ENCODE measurements around the genes SERP1 and GPR171.

DNA sequence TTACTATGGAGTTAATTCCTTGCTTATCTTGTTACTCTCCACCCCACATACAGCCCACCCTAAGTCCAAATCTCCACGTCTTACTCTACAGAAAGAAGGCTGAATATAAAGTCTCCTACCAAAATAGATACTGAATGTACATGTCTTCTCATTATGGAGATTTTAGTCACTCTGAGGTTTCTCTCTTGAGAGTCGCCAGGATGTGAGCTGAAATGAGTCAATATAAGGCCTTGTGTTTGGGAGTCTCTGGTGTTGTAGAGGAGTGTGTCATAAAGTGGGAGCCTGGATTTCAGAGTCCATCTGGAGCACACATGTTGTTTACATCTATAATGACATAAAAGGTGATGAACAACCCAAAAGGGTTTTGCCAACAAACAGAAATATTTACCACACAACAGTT, 45.2 kb upstream of the WWTR1 start:
- PRO-cap, result no peak

DNA sequence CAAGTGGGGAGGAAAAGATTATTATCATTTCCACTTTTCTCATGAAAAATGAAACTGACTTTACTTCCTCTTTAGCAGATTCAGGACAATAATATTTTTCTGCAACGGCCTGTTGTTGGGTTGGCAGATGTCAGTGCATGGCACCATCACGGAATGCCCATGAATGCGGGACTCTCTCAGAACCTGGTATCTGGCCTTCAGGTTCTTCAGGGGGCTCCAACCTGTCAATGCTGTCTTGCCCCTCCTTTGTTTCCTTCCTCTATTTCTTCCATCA, 11.1 kb downstream of the ANKUB1 start:
- PRO-cap, result no peak

DNA sequence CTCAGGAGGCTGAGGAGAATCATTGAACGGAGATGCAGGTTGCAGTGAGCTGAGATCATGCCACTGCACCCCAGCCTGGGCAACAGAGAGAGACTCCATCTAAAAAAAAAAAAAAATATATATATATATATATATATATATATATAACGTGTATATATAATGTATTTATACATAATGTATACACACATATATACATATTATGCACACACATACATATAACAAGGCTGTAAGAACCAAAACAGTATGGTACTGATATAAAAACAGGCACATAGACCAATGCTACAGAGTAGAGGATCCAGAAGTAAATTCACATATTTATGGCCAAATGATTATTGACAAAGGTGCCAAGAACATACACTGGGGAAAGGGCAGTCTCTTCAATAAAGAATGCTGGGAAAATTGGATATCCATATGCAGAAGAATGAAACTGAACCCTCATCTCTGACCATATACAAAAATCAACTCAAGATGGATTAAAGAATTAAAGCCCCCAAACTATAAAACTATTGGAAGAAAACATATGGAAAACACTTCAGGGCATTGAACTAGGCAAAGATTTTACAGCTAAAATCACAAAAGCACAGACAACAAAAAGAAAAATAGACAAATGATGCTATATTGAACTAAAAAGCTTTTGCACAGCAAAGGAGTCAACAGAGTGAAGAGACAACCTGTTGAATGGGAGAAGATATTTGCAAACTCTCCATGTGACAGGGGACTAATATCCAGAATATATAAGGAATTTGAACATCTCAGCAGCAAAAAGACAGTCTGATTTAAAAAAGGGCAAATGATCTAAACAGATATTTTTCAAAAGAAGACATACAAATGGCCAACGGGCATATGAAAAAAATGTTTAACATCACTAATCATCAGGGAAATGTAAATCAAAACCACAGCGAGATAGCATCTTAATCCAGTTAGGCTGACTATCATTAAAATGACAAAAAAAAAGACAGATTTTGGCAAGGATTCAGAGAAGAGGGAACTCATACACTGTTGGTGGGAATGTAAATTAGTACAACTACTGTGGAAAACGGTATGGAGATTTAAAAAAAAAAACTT, 47.5 kb downstream of the RNF13 start:
- PRO-cap, result no peak

DNA sequence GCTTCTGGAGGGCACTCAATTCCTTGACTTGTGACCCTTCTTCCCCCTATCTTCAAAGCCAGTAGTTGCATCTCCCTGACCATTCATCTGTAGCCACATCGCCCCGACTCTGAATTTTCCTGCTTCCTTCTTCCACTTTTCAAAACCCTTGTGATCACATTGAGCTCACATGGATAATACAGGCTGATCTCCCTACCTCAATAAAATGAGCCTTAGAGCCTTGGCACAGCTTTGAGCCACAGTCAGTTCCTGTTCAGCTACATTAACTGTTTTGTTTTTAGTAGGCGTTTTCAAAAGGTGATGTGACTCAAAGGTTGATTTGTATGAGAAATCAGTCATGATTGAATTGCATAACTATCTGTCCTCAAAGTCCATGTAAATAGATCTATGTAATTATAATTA, 12.4 kb downstream of the PFN2 start:
- PRO-cap, result no peak

GRCh38 chr3:150330933-150331389, 77.1 kb upstream of the TSC22D2 start:
- PRO-cap, result no peak

DNA sequence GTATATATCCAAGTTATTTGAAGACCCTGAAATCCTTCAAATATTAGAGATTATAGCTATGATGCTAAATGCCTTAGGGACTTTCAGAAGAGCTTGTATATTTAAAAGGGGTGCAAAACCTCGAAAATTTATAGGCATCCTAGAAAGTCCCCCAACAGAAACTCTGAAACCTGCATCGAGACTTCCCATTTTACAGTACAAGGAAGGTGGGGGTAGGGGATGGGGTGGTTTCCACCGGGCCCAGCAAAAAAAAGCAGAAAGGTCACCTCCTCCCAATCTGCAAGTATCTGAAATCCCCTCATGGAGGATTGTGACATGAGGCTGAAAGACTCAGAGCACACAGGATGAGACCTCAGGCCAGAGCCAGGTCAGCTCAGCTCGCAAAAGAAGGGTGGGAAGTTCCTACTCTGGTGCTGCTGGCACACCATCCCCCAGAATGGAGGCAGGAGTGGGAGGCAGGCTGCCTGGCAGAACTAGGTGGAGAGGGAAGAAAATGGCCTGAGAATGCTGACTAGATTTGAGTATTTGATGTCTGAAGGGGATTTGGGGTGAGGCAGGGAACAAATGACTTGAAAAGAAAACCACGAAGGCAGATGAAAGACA, 22.7 kb upstream of the TSC22D2 start:
- PRO-cap, result no peak

- PRO-cap, result no peak
Measured at GRCh38 chr3:150538276-150538598, 8.1 kb downstream of the SERP1 start.

- PRO-cap, result unidirectional peak, plus-strand start at chr3:150546050; unidirectional peak, minus-strand start at chr3:150546340; bidirectional peak, plus-strand start at chr3:150546787, minus-strand start at chr3:150546496
Measured at GRCh38 chr3:150545935-150546576, at the start of gene SERP1. TSS of gene SERP1 (minus strand) at chr3:150546496.

DNA sequence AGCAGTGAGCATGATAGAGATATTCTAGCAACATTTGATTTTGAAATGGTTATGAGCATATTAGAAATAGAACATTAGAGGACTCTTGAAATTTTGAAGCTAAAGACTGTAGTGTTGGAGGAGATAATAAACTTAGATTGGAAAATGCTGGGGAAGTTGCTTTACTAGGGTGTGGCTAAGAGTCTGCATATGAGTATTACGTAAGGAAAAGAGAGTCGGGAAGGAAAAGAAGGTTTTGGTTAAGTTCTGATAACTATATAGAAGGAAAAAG, 711 bp downstream of the EIF2A start:
- PRO-cap, result unidirectional peak, minus-strand start at position 128 of the sequence

DNA sequence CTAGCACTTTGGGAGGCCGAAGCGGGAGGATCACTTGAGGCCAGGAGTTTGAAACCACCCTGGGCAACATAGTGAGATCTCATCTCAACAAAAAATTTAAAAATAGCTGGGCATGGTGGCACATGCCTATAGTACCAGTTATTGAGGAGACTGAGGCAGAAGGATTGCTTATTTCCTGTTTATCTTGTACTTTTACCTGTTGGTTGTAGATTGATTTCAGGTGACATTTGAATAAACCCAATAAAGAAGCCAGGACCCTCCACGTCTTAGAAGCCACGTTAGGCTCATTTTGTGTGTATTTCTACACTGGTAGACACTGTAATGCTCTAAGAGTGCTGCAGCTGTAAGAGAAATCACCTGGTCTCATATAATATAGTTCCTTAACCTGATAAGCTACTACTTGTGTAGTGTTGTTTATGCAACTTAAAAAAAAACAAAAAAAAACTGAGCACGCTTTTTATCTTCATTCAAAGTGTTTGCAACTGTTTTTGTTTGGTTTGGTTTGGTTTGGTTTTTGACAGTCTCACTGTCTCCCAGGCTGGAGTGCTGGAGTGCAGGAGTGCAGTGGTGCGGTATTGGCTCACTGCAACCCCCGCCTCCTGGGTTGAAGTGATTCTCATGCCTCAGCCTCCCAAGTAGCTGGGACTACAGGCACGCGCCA, 14.4 kb downstream of the SELENOT start:
- PRO-cap, result no peak

- PRO-cap, result unidirectional peak, plus-strand start at chr3:150725149
Measured at GRCh38 chr3:150724862-150725469, 21.2 kb upstream of the ERICH6 start.

GRCh38 chr3:150763709-150764407, 889 bp upstream of the SIAH2 start:
- PRO-cap, result bidirectional peak, plus-strand start at chr3:150764076, minus-strand start at chr3:150764022; unidirectional peak, minus-strand start at chr3:150764252

DNA sequence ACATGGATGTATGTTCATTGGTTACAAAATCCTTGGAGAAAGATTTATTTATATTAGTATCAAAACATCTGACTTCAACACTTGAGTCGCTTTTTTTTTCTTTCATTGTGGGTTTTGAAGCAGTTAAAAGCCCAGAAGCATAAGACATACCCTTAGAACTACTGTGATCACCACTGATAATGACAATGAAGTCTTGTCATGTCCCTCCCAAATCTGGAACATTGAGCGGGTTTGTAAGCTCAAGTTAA, 3.1 kb downstream of the GPR171 start:
- PRO-cap, result no peak

DNA sequence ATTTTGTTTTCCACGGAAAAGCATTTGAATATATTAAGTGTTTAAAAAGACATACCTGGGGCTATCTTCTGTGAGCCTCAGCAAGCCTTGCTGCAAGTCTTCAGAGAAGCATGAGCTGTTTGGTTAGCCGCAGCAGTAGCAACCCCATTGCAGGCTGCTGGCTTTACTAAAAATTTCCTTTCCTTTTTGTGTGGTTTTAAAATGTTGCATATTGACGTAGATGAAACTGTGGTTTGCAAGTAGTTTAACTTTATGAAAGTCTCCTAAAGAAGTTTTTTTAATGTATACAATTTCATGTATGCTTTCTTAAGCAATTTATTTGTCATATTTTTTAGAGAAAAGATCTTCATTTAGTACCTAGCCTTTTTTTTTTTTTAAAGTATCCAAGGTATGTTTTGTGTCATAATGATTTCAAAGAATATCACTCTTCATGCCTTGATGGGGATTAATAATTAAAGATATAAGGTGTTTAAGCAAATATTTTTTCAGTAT, at the start of gene GPR171:
Gene GPR171 (minus strand): TSS at position 168 of the 492 bp plus-strand sequence.
- PRO-cap, result unidirectional peak, minus-strand start at position 137 of the sequence

GRCh38 chr3:151265074-151265273, 13.4 kb downstream of the P2RY14 start:
- PRO-cap, result no peak

- PRO-cap, result no peak
Measured at GRCh38 chr3:151281631-151281771, 3.2 kb upstream of the P2RY14 start.

GRCh38 chr3:151300737-151300977, 16.0 kb downstream of the GPR87 start:
- PRO-cap, result no peak

GRCh38 chr3:151531235-151531640, 70.4 kb upstream of the IGSF10 start:
- PRO-cap, result no peak

- PRO-cap, result no peak
Measured at GRCh38 chr3:151860008-151860501, 13.4 kb upstream of the SUCNR1 start.

DNA sequence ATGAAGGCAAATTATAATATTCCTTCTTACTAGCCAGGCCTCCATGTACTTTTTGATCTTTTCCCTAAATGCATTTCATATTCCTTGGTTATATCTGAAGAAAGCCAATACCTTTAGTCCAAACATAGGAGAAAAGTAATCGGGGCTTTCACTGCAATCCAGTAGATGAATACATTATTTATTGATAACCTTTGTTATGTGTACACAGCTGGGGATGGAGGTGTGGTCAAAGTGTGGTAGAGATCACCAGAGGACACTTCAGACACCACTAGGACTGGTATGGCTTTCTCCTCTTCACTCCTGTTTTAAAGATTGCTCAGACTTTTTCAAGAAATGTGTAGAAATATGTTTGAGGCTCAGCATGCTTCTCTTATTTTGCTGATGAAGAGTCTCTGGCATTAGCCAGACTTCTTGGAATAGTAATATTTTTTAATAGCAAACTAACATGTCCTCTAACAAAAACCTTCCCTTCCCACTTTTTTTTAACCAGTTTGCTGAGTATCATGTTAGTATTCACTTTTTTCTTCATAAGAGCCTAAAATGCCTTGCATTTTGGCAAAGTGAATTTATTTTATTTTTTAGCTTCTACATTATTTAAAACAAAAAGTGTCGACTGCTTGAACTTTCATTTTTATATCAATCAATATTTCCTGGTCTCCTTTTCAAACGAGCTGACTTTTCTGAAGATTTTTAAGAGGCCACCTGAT, 65.6 kb upstream of the MBNL1 start:
- PRO-cap, result unidirectional peak, plus-strand start at position 249 of the sequence

All from mucosa of descending colon (tissue), 1 donor.